Ileum (tissue), 1 donor: ENCODE data around the genes AIP, CDK2AP2 and PPP6R3.

- PRO-cap, result no peak
These were observed 8.4 kb downstream of the CLCF1 start for GRCh38 chr11:67364704-67365692.

GRCh38 chr11:67371126-67372290 lies 1.9 kb downstream of the CLCF1 start:
- PRO-cap, result no peak

- PRO-cap, result no peak
These were observed 2.5 kb downstream of the CORO1B start for GRCh38 chr11:67440421-67441569.

GRCh38 chr11:67441575-67441826 lies 1.8 kb downstream of the CORO1B start:
- PRO-cap, result no peak

GRCh38 chr11:67482500-67483700 lies at the start of gene AIP:
AIP (plus strand) TSS chr11:67483026.
- PRO-cap, result bidirectional peak, plus-strand start at chr11:67483127, minus-strand start at chr11:67482917; unidirectional peak, minus-strand start at chr11:67483248

- PRO-cap, result bidirectional peak, plus-strand start at chr11:67507715, minus-strand start at chr11:67507552; bidirectional peak, plus-strand start at chr11:67507887, minus-strand start at chr11:67507822; bidirectional peak, plus-strand start at chr11:67508454, minus-strand start at chr11:67508158
These were observed at the start of gene CDK2AP2 for GRCh38 chr11:67507156-67508306. CDK2AP2 (minus strand) TSS chr11:67508162.

GRCh38 chr11:67613567-67614960 lies 7.3 kb downstream of the NDUFV1 start:
- PRO-cap, result bidirectional peak, plus-strand start at chr11:67614219, minus-strand start at chr11:67614046

DNA sequence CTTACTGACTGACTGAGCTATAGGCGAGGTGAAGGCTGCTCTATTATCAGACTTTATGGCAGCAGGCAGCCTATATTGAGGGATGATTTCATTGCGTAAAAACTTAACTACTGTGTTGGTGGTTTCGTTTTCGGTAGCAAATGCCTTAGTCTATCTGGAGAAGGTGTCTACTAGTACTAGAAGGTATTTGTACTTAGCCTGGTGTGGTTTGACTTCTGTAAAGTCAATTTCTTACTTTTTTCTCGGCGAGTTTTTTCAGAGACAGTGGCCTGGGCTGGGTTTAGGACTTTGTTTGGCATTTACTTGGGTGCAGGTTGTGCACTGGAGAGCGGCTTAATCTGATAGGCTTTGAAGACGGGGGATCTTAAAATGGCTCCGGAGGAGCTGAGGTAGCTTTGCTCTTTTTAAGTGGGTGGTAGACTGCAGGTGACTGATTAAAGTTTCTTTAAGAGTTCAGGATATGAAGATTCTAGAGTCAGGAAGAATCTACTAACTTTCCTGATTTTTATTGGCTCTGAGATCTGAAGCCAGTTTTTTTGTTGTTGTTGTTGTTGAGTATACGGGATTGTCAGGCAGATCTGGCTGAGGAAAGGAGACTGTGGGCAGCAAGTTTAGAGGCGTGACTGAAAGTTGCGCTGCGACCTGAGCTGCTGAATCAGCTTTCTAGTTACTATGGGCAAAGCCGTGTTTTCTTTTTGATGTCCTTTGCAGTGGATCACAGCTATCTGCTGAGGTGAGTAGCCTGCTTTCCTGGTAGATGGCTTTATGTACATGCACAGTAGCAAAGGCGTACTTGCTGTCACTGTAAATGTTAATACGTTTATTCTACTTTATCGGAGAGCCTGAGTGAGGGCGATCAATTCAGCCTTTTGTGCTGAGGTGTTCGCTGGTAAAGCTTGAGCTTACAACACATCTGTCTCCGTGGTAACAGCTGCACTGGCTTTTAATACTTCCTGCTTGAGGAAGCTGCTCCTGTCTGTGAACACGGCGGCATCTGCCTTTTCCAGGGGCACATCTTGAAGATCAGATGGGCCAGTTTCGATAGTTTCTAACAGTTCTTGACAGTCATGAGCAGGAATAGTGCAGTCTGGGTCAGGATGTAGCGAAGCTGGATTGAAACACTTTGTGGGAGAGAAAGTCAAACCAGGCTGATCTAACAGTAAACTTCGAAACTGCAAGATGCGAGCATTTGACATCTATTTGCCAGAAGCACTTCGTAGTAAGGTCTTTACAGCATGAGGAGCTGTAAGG lies 119.2 kb downstream of the UNC93B1 start:
- PRO-cap, result unidirectional peak, minus-strand start at position 598 of the sequence; unidirectional peak, plus-strand start at position 964 of the sequence

DNA sequence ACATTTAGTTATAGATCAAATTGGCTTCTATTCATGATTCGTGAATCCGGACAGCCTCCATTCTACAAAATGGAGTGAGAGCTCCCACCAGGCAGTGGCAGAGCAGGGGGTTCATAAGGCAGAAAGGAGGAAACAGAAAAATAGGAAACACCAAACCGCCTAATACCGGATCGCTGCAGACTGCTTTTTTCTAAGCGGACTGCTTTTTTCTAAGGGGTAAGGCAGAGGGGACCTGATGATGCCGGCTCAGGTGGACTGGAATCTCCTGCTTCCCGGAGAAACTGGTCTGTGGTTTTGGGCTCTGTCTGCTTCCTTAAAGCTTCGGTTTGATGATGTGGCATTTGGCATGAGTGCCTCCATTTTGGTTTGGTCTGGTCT lies 986 bp downstream of the ALDH3B1 start:
- PRO-cap, result no peak

- PRO-cap, result no peak
These were observed 3.0 kb downstream of the ALDH3B1 start for GRCh38 chr11:68013111-68013601.

DNA sequence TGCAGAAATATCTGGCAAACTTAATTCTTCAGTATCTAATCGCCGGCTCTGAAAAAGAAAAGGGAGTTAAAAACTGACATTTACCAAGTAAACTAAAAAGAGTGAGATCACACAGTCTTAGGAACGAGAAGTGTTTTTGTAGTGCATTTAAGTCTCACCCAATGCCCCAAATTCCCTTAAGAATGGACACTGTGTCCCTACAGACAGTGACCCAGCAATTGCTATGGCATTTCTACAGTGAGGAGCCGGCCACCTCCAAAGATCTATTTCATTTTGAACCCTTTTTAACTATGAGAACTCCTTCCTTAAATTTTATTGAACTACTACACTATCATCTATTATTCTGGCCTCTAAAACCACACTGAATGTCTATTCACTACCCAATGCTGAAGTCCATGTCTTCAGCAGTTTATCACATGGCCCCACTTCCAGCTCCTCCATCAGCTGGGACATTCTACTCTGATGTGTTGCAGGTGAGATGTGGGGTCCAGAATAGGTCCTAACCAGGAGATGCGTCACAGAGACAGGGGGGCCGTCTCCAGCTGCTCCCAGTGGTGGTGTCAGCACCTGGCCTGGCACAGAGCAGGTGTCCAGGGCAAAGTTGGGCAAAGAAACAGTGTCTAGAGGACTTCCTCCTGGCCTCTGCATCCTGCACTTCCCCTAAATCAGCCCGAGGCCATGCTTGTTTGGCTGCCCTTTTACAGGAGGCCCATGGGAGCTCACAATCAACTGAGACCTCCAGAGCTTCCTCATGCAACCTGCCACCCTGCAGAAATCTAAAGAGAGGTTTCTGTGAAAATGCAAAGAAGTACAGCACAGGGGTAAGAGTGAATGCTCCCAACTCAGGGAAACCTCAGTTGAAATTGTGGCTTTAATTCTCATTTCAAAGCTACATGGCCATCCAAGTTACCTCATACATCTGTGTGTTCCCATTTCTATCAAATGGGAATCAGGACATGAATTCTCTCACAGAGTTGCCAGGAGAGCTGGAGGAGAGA lies 32.3 kb downstream of the TCIRG1 start:
- PRO-cap, result no peak

GRCh38 chr11:68127950-68129149 lies 7.2 kb upstream of the CHKA start:
- PRO-cap, result bidirectional peak, plus-strand start at chr11:68128550, minus-strand start at chr11:68128425

DNA sequence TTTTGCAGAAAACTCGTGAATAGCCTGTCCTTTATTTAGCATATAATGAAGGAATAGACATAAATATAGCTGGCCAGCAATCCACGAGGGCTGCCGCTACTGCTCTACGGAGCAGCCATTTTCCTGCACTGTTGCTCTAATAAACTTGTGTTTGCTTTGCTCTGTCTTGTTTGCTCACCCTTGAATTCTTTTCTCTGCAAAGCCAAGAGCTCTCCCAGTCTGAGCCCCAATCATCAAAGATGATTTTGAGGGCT lies 16.6 kb upstream of the CHKA start:
- PRO-cap, result no peak

DNA sequence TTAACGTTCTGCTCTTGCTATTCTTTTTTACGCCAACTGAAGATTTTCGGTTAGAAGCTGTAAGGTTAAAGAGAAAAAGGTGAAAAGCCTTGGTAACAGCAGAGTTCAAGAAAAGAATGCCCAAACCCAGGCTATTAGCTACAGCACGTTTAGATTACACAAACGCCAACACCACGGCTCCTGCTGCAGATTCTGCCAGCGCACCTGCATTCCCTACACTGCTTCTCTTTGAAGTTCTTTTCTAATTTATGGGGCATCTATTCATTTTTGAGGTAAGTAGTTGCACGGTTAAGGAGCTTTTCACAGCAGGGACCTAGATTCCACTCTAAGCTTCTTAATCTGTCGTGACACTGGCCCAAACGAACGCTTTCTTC lies 37.9 kb upstream of the CHKA start:
- PRO-cap, result no peak

DNA sequence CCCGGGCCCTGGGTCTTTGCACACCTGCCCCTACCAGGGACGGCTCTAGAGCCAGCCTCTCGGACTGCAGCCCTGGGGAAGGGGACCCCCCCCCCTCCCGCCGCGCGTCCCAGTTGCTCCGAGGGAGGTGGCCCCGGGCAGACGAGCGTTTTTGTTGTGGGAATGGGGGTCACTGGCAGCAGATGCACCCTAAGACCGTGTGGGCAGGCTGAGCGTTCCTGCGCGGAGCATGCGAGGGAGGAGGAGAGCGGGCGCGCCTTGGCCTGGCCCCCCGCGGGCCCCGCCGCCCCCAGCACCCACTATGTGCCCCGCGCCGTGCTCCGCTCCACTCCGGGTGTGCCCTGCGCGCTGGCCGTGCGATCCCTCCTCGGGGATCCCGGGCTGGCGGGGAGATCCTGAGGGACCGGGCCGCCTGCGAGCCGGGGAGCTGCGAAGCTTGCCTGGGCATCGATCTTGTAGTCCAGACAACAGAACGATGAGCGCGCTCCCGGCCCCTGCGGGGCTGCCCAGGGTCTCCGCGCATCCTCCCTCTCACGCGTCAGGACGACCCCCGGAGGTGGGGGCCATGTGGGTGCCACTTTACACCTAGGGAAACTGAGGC lies 1.1 kb upstream of the KMT5B start:
- PRO-cap, result no peak

DNA sequence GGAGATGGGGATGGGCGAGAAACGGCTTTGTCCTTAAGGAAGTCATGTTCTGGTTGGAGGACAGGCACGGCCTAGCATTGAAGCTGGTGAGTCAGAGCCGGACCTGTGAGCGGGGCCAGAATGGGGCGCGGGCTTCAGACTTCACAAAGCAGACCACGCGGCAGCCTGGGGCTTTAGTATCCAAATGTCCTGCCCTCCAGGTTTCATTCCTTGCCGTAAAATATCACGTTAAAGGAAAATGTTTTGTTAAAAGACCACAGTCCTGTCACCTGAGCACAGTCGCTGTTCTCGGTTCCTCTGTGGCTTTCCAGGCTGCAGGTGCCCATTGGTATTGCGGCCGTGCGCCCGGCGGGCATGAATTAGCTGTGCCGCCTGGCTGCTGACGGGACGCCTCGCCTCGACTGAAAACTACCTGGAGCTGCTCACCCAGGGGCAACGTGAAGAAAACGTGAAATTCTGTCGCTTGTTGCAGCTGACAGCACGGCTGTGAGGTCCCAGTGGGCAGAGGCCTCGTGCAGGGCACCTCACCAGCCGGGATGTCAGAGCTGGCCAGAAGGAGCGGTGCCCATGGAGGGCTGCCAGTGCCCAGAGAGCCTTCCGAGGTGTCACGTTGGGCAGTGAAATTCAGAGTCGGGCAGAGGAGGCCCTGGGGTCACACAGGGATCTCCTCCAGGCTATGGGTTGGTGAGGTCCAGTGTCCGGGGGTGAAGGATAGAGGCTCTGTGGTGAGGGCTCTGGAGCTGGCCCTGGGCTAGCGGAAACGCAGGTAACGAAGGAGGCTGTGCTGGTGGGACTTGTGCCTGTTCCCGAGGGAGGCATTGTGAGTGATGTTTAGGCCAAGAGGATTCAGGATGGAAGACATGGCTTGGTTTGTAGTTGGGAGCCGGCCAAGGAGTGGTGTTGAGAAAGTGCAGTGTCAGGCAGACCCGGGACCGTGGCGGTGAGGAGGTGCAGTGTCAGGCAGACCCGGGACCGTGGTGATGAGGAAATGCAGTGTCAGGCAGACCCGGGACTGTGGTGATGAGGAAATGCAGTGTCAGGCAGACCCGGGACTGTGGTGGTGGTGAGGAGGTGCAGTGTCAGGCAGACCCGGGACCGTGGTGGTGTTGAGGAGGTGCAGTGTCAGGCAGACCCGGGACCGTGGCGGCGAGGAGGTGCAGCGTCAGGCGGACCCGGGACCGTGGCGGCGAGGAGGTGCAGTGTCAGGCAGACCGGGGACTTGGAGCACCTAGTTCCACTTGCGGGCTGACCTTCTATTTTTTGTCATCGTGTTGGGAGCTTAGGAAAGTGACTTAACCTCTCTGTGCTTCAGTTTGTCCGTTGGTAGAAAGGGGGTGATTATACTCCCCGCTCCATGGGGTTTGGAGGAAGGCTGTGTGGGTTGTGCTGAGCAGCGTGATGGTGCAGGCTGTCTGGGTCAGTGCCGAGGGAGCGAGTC lies 59.4 kb downstream of the LRP5 start:
- PRO-cap, result no peak

DNA sequence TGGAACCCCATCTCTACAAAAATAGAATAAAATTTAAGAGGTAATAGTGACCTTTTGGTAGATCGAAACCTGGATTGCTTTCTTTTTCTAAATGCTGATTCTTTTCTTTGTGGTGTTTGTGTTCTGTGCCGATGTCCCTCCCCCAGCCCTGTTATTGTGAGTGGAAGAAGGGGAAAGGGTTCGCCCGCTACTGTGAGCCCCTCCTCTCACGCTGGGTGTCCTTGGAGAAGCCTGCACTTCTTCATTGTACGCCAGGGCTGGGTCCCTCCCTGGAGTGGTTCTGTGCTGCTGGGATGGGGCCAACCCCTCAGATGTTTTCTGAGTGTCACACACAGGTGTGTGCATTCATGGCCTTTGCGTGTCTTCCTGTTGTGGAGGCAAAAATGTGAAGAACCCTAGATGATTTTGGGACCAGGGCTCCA lies 59.7 kb upstream of the PPP6R3 start:
- PRO-cap, result no peak

DNA sequence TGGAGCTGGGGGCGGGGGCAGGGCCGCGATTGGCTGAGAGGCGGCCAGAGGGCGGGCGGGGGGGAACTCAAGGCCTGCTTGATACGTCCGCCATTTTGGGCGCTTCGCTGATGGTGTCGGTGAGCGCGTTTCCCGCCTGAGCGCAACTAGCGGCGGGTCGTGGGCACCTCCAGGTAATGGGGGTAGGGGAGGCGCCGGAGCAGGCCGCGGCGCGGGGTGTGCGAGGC lies at the start of gene PPP6R3:
Gene PPP6R3 (plus strand): TSS at position 98 of the 227 bp plus-strand sequence.
- PRO-cap, result bidirectional peak, plus-strand start at position 98 of the sequence, minus-strand start outside the sequence

- PRO-cap, result no peak
These were observed 3.1 kb downstream of the PPP6R3 start for GRCh38 chr11:68463709-68463953.

DNA sequence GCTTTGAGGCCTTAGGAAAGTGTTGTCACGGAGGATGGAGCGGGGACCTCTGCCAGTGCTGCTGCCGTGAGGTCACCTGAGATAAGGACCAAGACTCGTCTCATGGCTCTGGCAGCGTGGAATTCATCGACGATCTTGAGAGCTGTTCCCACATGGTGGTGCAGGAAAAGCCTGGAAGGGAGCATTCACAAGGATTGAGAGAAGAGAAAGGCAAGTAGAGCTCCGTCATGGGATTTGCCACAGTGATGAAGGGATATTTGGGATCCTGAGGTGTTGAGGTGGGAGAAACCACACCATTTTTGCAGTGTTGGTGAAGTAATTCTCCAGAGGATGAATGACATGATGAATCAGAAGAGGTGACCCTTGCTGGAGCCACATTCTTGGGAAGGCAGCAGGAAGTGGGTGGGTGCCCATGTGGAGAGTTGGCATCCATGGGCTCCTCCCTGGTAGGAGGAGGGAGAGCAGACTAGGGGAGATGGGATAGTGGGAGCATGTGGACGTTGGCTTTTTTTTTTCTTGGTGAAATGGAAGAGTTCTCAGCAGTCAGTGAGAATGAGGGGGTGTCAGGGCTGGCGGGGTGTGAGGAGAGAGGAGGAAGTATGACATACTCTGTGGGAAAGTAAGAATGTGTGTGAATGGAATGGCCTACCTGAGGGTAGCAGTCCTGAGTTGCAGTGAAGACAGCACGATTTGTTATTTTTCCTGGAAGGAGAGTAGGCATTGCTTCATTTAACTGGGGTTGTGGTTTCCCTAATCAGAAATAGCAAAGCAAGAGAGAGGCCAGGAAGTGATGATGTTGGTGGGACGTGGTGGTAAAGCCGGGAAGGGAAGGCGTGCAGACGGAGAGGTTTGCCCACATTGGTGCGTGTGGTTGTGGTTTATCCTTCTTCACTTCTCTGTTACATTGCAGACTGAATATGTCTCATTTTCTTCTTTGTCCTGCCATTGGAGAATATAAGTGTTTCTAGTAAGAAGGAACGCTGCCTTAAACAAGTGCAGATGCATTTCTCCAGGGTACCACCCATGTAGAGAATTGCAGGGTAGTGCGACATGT lies 11.2 kb downstream of the PPP6R3 start:
- PRO-cap, result no peak